ENCODE measurements around a stretch of chr2.

- PRO-cap: no peak
Measured at GRCh38 chr2:48443792-48444734, 3.5 kb downstream of the PPP1R21 start.

- PRO-cap: no peak
Measured at GRCh38 chr2:48448116-48448766, 7.7 kb downstream of the PPP1R21 start.

DNA sequence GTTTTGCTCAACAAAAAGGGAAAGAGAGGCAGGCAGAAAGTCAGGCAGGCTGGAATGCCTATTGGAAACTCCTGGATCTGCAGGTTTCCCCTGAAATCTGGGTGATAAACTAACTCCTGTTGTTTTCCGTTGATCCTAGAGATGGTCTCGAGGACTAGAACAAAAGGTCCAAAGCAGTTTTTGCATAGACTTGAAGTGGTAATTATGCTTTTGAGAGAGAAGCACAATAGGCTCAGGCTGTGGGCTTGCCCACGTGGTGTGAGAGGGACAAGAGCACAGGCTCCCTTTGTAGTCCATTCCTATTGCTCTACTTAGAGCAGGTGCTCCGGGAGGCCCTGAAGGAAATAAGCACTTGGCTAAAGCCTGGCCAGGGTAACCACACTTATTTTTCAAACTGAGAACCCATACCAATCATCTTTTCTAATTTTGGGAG lies 31.9 kb upstream of the GTF2A1L start:
- PRO-cap: no peak

GRCh38 chr2:51990625-51991093 lies 958.7 kb upstream of the NRXN1 start:
- PRO-cap: no peak

DNA sequence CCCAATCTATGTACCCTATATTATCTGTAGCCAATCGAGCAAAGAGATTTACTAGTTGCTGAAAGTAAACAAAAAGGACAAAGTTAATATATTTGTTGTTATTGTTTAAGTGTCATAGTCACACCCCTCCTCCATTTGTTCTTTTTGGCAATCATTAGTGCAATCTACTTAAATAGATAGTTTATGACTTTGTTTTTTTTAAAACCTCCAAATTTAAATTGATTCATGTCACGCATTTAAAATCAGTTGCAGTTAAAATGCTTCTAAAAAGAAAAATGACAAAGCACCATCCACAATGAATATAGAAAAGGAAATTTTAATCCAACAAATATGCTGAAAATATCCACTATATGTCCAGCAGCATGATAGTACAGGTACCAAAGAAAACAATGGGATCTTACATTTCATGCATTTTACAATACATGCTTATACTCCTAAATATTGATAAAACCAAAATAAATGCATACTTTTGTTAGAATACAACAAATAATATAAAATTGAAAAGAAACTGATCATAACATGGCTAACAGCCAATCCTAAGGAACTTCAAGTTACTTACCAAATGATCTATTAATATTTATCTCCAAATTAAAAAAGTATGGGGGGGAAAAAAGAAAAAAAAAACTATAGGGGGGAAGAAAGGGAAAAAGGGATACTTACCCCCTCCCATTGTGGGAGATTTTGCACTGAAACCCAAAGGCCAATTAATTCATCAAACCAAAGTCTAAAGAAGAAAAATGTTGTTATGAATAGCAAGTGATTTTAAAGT lies 34.5 kb downstream of the PSME4 start:
- PRO-cap: no peak

DNA sequence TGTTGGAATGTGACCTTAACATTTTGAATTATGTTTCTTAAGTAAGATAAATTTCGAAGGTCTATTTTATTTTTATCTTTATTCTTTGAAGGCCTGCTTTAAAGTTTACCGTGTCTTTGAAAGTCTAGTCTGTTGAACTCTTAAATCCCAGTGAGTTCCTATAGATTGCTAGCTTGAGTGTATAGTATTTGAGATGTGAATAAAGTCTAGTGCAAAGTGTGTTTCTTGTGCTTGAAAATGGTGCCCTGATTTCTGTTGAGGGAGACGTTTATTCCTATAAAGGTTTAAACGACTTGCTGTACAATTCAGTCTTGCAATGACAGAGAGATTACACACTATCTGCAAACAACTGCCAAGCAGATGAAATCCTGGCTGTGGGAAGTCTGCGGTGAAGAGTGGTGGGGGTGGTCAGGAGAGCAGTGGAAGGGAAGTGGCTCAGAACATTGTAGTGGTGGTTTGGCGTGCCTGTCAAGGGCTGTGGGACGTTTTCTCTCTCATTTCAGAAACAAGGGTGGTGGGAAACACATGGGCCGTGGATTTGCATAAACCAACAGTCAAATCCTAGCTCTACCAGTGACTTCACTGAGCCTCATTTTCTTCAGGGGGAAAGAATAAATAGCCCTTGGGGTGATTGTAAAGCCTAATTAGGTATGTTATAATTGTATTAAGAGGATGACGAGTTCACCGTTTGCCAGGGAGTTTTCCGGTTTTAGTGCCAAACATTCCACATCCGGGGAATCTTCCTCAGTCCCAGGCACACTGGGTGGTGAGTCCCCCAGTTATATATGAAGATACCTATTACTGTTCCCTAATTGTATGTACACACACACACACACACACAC lies 114.8 kb downstream of the SPTBN1 start:
- PRO-cap: no peak

GRCh38 chr2:54573909-54575121 lies 118.2 kb downstream of the SPTBN1 start:
- PRO-cap: no peak

DNA sequence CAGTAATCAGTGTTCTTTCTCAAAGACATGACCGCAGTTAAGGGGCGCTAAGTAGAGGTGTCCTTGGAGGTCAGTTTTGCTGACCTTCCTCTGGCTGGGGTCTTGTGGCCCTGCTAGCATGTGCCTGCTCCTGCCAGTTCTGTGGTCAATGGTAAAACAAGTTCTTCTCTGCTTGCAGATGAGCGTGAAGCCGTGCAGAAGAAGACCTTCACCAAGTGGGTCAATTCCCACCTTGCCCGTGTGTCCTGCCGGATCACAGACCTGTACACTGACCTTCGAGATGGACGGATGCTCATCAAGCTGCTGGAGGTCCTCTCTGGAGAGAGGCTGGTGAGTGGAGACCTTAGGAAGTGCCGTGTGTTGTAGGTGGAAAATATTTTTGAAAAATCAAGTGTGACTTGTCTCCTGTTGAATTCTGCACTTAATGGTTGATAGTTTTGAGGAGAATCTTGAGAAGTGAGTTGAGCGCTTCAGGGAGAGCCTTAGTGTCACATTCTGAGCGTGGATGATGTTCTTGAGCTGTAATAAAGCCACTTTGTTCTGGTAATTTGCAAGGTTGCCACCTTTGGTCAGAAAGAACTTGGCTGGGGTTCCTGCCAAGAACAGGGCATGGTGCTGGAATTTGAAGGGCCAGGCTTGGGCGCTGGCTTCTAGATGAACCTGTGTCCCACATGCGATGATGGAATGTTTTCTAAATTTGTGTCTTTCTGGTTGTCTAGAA lies 124.4 kb upstream of the EML6 start:
- PRO-cap: no peak

- PRO-cap: no peak
Measured at GRCh38 chr2:54611822-54612566, 111.5 kb upstream of the EML6 start.

- PRO-cap: no peak
Measured at GRCh38 chr2:54622087-54622697, 101.3 kb upstream of the EML6 start.

- PRO-cap: no peak
Measured at GRCh38 chr2:54627882-54628486, 95.5 kb upstream of the EML6 start.

DNA sequence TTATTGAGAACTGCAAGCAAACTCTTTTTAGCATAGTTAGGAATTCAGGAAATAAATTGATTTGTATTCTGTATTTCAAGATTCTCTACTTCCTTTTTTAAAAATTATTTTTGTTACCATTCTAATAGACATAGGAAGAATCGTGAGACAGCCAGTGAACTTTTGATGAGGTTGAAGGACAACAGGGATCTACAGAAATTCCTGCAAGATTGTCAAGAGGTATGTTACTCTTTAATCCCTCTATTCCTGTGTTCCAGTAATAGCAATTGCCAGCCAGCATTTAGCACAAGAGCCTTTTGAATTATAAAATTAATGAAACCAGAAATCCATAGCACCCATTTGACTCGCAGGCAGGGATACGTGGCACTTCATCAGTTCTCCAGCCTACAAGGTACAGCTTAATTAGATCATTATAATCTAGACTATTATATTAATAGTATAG lies 85.9 kb upstream of the EML6 start:
- PRO-cap: no peak

DNA sequence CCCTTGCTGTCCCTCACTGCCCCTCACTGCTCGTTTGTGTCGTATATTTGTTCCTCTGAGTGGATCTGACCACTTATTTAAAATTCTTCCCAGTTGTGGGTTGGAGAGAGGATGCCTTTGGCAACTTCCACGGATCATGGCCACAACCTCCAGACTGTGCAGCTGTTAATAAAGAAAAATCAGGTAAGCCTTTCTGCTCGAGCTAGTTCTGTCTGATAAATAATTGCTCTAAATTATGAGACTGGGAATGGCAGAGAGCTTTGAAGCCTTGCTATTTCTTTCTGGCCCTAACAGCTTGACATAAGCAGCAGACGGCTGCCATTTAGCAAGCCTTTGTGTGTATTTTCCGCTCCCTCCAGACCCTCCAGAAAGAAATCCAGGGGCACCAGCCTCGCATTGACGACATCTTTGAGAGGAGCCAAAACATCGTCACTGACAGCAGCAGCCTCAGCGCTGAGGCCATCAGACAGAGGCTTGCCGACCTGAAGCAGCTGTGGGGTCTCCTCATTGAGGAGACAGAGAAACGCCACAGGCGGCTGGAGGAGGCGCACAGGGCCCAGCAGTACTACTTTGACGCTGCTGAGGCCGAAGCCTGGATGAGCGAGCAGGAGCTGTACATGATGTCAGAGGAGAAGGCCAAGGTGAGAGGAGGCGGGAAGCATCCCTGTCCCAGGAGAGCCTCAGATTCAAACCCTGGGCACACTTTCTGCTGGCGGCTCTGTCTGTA lies 77.5 kb upstream of the EML6 start:
- PRO-cap: no peak

GRCh38 chr2:54653440-54654302 lies 69.8 kb upstream of the EML6 start:
- PRO-cap: no peak

DNA sequence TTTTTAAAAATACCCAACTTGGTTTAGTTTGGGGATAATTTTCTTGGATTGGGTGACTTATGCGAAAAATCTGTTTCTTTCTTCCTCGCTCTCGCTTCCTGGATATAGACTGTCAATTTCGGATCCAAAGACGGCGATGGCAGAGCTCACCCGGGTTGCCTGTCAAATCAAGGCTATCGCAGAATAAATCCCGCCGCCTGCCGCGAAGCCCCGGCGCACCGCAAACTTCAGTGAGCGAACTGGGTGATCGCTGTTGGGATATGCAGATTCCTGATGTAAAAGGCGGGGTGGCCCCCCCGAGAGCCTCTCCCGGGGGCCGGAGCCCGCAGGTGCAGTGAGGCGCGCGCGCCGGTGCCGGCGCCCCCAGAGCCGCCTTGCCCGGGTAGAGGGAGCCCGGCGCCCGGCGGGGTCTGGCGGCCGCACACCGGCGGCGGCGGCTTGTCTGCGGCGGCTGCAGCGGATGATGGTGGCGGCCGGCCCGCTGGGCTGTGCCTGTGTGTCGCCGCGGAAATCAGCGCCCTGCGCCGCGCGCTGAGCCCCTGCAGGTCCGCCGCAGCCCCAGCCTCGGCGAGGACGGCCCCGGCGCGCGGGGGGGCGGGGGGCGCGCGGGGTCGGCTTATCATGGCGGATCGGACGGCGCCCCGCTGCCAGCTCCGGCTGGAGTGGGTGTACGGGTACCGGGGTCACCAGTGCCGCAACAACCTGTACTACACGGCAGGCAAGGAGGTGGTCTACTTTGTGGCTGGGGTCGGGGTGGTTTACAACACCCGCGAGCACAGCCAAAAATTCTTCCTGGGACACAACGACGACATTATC lies 1.2 kb downstream of the EML6 start:
- PRO-cap: no peak

- PRO-cap: no peak
Measured at GRCh38 chr2:55010829-55011433, 39.3 kb downstream of the RTN4 start.

GRCh38 chr2:55022944-55024039 lies 27.0 kb downstream of the RTN4 start:
- PRO-cap: no peak

DNA sequence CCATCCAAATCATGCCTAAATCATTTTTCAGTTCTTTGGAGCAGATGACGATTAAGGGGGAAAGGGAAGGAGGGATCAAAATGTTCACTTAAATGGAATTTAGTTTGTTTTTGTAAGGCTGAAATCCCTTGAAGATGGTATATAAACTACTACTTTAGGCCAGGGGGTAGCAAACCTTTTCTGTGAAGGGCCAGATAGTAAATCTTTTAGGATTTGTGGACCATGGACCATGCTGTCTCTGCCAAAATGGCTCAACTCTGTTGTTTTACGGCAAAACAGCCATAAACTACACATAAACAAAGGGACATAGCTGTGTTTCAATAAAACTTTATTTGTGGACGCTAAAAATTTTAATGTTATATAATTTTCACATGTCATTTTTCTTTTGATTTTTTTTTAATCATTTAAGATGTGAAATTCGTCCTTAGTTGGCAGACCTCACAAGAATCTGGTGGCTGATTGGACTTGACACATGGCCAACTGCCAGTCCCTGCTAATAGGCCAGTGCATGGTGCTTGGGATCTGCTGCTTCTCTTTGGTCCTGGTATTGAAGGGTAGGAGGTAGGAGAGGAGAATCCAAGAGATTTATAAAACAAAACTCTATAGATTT lies 52.0 kb upstream of the RTN4 start:
- PRO-cap: no peak

GRCh38 chr2:55163616-55164527 lies 68.2 kb downstream of the CLHC1 start:
- PRO-cap: no peak

GRCh38 chr2:55279997-55280642 lies 11.1 kb upstream of the MTIF2 start:
- PRO-cap: no peak

Measured in cardiac septum (tissue), 1 donor.